PFSK-1 (cell line): ENCODE measurements around a stretch of chr12.

GRCh38 chr12:70520687-70521635, 116.3 kb downstream of the PTPRB start:
- RRBS: no CpG with 5 or more reads among the region's 3 CpGs

- RRBS: no CpG with 5 or more reads among the region's 6 CpGs
Measured at GRCh38 chr12:70535678-70536459, 101.4 kb downstream of the PTPRB start.

- RRBS: 2% methylated on average over 23 of the region's 71 CpGs
Measured at GRCh38 chr12:70609543-70610703, 27.3 kb downstream of the PTPRB start.

DNA sequence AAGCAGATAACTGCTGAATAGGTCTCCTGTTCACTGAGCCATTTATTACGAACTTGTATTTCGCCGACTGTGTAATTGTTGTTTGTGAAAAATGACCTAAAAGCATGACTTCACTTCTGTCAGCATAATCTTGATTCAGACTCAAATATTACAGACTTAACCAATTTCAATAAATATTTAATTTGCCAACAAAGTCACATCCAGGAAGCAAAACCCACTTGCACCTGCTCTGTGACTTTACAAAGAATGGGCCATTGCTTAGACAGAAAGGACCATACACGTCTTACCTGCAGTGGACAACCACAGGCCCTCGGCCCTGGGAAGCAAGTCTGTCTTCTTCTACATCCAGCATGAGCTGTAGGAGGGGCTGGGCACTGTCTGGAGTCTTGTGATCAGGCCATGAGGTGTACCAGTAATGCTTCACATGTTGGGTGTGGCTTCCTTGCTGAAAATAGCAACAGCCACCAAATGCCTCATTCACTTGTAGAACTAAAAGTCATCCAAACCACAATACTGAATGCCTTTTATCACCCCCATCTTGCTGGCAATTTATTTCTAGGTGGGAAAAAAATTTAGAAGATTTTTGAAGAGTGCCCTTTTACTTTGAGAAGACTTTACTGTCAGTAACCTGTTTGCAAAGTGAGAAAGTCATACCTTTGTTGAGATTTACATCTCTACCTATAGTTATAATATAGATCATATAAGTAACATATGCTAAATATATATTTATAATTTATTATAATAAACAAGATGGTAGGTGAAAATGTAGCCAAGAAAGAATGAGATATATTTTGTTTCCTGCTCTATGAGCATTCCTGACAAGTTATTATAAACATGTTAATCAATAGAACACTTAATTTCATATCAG, 23.7 kb upstream of the PTPRB start:
- RRBS: no CpG with 5 or more reads among the region's 5 CpGs

- RRBS: no CpG with 5 or more reads among the region's 11 CpGs
Measured at GRCh38 chr12:70754105-70755031, 117.1 kb upstream of the PTPRB start.

- RRBS: no CpG with 5 or more reads among the region's 2 CpGs
Measured at GRCh38 chr12:71041616-71042033, 116.2 kb downstream of the TSPAN8 start.

- RRBS: no CpG with 5 or more reads among the region's 3 CpGs
Measured at GRCh38 chr12:71134285-71134868, 23.4 kb downstream of the TSPAN8 start.

DNA sequence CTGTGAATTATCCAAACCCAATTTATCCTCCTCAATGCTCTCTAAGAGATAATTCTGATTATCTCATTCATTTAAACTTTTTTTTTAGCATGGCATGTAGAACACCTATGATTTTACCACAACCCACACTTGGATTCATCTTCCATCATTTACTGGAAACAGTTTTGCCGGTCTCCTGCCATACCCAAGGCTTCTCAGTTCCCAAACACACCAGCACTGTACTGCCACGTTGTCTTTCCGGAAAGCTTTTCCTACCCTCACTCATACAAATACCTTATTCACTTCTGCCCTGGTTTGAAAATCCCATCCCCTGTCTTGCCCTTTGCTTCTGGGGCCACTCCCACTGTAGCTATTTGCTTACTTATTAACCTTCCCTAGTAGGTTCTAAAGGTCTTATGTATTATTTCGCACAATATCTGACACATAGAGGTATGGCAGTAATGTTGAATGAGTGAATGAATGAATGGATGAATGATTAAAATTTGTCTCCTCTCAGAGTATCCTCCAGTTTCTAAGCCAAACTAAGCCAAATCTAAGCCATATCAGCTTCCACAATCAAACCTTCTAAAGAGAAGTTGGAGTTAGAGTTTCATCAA, 18.7 kb downstream of the TSPAN8 start:
- RRBS: 21% methylated on average over 3 of the region's 4 CpGs

DNA sequence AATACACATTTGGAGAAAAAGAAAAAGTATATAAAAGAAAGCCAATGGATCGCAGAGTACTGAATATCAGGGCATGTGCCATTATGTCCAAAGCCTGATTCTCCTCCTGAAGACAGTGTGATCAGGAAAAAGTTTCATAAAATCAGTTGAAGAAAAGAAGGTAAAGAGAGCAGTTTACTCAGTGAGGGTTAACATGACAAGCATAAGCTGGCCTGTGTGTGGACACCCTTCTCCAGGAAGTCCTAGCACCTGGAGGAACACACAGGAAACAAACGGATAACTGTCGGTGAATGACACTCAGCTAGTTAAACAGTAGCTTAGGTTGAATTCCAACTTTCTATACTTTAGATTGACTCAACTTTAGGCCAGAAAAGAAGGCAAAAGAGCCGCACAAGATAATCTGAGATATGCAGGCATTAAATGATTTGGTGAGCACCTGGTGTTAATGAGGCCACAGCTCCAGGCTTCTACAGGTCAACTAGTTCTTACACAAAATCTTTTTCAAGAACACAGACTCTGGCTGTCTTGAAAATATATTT, 56.7 kb upstream of the TSPAN8 start:
- RRBS: no CpG with 5 or more reads among the region's 4 CpGs

GRCh38 chr12:71440122-71440791, 659 bp downstream of the LGR5 start:
- RRBS: 1% methylated on average over 5 of the region's 37 CpGs

DNA sequence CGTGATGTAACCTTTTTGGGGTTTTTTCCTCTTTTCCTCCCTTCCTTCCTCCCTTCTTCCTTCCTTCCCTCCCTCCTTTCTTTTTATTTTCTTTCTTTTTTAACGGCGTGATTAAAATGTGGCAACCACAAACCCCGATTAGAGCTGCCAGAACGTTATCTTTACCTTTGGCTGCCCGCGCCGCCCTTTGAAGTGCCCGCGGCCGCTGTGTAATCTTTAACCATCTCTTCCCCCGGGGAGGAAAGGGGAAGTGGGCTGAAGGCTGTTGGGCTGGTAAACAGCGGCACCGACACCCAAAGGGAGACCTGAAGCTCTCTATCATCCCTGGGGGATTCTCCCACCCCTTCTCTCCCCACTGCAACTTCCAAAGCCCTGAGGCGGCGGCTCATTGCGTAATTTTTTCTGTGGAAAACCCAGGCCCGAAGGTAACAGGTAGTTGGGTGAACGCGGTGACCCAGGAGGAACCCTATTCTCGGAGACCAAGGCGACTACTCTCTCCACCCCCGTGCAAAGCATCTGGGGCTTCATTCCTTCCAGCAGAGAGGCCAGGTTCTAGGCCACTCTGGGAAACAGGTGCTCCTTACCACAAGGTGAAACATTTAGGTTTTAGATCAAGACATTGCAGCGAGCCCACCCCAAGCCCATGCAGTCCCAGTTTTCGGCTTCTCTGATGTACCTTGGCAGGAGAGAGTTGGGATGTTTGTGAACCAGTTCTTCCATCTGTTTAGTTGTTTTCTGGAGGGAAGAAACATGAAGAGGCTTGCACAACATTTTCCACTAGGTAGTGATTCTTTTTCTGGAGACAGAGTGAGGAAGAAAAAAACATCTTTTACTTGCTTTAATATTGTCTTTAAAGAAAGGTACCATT, 1.4 kb downstream of the LGR5 start:
- RRBS: no CpG with 5 or more reads among the region's 25 CpGs

DNA sequence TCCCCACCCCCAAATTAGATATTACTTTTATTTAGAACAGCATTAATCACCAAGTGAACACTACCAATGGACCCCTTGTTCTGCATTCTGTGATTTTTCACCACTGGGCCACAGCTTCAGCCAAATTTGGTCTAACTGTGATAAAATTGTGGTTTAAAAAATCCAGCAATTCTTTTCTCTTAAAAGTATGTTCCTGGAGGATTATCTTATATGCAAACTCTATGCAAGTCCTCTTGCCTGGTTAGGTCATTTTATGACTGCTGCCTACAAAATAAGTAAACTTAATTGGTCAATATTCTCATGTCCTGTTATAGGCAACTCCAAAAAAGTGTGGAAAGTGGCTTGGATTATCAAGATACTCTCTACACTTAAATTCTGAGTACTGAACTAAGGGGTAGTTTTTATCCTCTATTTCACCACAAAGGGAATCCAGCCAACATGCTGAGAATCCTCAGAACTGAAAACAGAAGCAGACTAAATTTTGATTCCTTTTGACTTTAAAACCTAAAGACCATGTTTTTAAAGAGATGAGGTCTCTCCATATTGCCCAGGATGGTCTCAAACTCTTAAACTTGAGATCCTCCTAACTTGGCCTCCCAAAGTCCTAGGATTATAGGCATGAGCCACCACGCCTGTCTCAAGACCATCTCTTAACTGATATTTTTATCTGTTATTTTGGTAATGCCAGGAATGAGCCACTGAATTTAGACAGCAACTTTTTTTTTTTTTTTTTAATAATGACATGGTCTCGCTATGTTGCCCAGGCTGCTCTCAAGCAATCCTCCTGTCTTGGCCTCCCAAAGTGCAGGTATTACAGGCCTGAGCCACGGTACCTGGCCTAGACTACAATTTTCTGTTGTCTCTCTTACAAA, 59.8 kb downstream of the ZFC3H1 start:
- RRBS: no CpG with 5 or more reads among the region's 3 CpGs

GRCh38 chr12:71650765-71651678, 12.6 kb downstream of the ZFC3H1 start:
- RRBS: no CpG with 5 or more reads among the region's 3 CpGs

DNA sequence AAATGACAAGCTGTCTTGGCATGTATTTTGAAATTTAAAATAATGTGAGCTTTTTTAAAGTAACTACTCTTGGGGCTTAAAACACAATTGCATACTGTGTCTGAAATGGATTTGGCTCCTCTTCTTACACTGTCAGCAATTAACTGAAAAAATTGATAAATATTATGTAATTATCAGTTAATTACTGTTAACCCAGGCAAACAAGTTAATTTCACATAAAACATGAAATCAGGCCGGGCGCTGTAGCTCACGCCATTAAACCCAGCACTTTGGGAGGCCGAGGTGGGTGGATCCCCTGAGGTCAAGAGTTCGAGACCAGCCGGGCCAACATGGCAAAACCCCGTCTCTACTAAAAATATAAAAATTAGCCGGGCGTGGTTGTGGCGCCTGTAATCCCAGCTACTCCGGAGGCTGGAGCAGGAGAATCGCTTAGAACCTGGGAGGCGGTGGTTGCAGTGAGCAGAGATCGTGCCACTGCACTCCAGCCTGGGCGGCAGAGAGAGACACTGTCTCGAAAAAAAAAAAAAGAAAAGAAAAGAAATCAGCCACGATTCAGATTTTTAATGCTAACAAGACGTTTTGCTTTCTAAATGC, 563 bp upstream of the TMEM19 start:
- RRBS: 23% methylated on average over 3 of the region's 18 CpGs

DNA sequence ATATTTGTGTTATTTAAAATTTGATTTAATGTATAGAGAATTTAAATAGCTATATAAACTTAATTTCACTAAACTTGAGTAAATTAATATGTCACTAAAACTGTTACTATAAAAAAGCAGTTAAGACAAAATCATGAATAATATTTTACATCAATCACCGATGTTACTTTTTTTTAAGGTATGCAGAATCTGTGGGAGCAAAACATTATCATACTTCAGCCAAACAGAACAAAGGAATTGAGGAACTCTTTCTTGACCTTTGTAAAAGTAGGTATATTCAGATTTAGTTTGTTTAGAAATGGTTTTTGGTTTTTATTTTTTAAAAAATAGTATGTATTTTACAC, 27.7 kb downstream of the RAB21 start:
- RRBS: no CpG with 5 or more reads among the region's 1 CpG

- RRBS: no CpG with 5 or more reads among the region's 1 CpG
Measured at GRCh38 chr12:71788635-71789368, 34.1 kb downstream of the RAB21 start.

GRCh38 chr12:71844993-71845565, 5.5 kb downstream of the TBC1D15 start:
- RRBS: no CpG with 5 or more reads among the region's 1 CpG

DNA sequence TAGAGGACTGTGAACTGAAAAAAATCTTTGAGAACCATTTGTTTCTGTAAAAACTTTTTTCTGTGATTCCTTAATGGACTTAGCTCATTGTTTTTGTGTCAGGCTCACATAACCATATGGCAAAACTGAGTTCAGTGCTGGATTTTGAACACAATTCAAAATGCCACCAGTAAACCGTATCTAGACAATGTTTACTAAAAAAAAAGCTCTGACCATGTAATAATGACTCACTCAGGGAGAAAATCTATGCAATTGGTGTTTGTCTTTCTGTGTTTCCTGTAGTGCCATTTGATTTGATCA, 5.3 kb downstream of the TRHDE start:
- RRBS: no CpG with 5 or more reads among the region's 1 CpG

GRCh38 chr12:73725083-73725412, 812.6 kb upstream of the ATXN7L3B start:
- RRBS: no CpG with 5 or more reads among the region's 1 CpG